ENCODE measurements around the gene MAPK14.

DNA sequence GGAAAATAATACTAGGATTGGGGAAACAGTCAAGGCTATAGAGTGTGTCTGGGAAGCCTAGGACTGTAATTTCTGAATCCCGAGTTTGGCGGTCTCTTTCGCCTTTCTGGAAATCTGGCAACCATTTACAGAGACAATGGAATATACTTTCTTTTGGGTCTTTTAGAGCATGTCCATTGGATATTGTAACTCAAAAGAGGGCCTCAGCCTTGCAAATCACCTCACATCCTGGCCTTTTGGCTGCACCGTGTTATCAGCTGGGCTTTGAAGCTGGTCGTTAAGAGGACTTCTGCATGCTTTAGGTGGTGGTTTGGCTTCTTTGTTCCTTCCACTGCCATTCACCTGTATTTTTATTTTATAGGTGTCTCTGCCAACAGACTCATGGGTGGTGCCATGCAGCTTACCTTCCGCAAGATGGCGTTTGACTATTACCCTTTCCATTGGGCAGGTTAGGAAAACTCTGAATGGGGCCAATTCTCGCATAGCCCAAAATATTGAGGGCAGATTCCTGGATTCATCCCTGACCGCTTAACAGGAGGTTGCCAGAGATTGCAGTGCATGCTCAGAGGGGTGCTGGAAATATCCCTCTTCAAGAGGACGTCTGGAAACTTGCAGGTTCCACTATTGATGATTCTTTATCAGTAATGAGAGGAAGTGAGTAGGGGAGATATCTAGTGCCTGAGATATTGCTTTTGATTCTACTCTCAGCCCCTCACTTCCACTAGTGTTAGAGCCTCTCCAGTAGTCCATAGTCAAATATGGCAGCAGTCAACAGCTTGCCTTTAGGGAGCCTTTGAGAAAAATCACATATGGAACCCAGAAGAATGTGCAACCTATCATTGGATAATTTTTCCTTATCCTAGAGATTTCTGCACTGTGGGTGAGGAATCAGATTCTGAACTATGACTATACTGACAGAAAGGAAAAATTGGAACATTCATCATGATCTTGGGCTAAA, 32.3 kb downstream of the TAF11 start:
- PRO-cap, 8 experiments = no peak in any of the 8 experiments

- PRO-cap, 8 experiments = no peak in any of the 8 experiments
Observed at GRCh38 chr6:34934540-34934962, 45.5 kb downstream of the ANKS1A start.

DNA sequence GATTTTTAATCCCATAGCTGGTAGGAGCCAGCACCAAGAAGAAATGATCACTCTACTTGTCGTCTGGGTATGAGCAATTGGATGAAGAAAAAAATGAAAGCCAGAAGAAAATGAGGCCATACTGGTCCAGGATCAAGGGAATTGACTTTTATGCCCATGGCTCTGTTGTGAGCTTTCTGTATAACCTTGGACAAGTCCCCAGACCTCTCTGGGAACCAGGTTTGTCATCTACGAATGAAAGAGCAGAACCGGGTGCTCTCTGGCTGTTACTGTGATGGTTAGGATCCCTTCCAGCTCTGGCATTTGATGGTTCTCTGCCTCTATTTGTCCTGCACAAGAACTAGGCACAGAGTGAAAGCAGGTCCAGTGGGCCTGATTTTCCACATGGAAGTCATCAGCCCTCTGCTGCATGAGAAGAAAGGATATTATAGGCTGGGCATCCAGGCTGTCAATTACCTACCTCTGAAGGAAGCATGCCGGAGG, 103.0 kb downstream of the ANKS1A start:
- PRO-cap, 8 experiments = no peak in any of the 8 experiments

- PRO-cap, 8 experiments = no peak in any of the 8 experiments
Observed at GRCh38 chr6:35026682-35027305, 114.3 kb downstream of the TCP11 start.

DNA sequence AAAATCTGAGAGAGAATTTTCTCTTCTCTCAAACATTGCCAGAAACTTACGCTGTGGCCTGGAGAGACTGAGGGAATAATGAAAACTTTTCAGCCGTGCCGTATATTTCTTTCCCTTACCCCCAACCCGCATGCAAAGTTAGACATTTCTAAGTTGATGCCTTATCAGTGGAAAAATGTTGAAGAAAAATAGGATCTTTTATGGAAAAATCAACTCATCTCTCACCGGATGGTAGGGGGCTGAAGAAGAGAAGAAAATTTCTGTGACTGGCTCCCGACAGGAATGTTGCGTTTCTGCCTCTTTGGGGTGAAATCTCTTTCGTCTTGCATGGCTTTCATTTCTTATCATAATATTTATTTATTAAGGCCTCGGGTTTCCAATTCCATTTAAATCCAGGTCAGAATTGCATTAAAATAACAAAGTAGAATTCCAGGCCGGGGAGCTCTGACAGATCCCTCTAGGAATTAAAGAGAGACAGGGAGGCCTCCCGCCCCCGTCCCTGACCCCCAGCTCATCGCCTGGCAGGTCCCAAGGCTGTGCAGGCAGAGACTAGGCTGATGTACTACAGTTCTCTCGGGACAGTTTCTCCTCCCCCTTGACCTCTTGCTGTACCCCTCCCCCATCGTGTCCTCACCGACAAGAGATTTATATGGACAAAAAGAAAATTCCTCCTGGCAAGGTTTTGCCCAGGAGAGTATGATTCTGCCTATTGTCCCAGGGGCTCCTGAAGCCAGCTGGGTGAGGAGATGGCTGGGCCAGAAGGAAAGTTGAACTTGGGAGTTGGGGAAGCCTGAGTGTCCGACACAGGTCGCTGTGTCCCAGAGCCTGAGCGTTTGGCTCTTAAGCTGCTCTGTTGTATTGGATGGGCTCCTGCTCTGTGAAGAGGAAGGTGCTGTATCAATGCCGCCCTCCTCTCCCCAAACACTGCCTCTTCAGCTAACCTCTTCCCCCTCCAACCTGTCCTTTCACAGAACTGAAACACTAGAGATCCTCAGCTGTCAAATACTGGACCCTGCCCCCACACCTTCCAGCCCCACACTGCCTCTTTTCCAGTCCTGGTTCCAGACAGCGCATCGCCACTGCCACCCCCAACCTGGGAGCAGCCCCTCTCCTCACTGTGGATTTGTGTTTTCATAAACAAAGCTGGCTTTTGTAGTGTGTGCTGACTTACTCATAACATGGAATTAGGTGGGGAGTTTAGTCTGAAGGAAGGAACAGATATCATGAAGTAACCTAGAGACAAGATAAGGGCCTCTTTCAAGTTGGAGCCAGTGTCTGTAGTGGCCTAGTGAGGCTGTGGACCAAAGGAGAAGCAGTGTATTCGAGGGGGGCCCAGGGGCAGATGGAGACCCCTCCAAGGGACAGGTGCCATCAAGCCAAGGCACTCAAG, 1.6 kb downstream of the SCUBE3 start:
- PRO-cap, 8 experiments = no peak in any of the 8 experiments

GRCh38 chr6:35217092-35217602, 3.4 kb downstream of the SCUBE3 start:
- PRO-cap, 8 experiments = no peak in any of the 8 experiments

GRCh38 chr6:35300791-35301312, 3.2 kb downstream of the DEF6 start:
- PRO-cap, 8 experiments = peak in 3 of 8 experiments; most common plus-strand start chr6:35300930 (in 1); most common minus-strand start chr6:35300939 (in 2)

- PRO-cap, 8 experiments = no peak in any of the 8 experiments
Observed at GRCh38 chr6:35332240-35332398, 10.2 kb upstream of the PPARD start.

- PRO-cap, 8 experiments = peak in 4 of 8 experiments; most common plus-strand start chr6:35356105 (in 3)
Observed at GRCh38 chr6:35356034-35356339, 13.6 kb downstream of the PPARD start.

DNA sequence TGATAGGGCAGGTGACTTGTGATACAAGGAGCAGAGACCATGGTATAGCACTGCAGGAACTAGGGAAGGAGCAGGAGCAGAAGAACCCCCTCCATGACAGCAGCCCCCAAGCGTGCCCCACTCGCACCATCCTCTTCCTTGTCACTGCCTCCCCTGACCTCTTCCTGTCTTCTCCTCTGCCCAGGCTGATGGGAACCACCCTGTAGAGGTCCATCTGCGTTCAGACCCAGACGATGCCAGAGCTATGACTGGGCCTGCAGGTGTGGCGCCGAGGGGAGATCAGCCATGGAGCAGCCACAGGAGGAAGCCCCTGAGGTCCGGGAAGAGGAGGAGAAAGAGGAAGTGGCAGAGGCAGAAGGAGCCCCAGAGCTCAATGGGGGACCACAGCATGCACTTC, 41.3 kb upstream of the FANCE start:
- PRO-cap, 8 experiments = no peak in any of the 8 experiments

DNA sequence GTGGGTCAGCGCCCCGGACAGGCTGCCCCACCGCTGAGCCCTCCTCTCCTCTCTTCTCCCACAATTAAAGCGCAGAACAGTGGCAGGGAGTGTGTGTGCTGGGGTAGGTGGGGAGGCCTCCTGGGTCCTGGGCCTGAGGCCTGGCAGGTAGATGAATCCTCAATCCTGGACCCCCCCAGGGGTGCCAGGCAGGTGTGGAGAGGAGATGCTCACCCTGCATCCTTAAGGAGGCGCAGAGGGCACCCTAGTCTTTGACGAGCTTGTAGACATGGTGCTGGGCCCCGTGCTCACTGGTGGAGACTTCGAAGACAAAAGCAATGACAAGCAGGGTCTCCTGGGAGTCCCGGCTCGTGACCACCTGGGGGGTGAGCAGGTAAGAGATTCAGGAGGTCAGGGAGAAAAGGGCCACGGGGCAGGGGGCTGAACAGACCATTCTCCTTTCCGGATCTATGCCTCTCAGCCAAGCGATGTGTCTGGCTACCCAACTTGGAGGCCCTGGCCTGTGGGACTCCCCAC, 6.7 kb downstream of the RPL10A start:
- PRO-cap, 8 experiments = peak in 1 of 8 experiments; most common plus-strand start position 381 of the sequence (in 1)

GRCh38 chr6:35496172-35496534, 726 bp downstream of the TEAD3 start:
- PRO-cap, 8 experiments = no peak in any of the 8 experiments

DNA sequence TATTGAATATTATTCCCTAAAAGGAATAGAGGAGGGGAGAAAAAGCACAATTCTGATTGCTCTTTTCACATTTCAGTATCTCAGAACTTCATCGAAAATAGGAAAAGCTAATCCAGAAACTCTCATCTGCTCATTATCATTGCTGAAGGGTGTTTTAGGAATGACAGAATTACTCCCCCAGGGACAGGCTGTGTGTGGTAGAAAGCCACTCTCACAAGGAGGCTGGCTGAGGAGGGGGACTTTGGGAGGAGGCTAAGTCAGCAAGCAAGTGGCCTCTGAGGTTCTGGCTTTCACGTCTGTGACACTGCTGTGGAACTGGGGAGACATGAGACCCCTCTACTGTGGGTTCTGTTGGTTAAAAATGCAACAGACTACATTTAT, 62.3 kb upstream of the TULP1 start:
- PRO-cap, 8 experiments = peak in 1 of 8 experiments; most common minus-strand start position 294 of the sequence (in 1)

GRCh38 chr6:35591039-35591549, 78.4 kb upstream of the TULP1 start:
- PRO-cap, 8 experiments = no peak in any of the 8 experiments

GRCh38 chr6:35619949-35620570, 68.7 kb downstream of the FKBP5 start:
- PRO-cap, 8 experiments = no peak in any of the 8 experiments

DNA sequence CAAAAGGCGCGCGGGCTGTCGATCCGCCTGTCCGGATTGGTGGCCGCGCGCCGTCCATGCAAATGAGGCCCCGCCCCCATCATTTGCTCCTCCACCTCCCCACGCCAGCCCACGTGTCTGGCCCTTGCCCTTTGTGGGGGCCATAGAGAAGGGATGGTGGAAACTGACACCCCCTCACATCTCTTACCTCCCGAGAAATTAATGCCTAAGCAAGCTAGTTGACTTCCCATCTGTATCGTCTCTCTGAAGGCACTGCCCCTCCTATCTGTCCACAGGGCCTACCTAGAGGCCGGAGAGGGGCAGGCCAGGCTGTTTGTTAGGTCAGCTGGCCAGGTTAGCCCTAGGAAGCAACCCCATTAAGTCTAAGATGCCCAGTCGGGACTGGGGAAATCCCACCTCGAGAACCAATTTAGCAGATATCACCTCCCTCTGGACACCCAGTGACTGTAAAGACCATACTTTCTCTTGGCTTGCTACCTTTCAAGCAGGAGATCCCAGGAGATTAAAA, 366 bp upstream of the FKBP5 start:
- PRO-cap, 8 experiments = no peak in any of the 8 experiments

- PRO-cap, 8 experiments = peak in 8 of 8 experiments; most common plus-strand start chr6:35731562 (in 8); most common minus-strand start chr6:35731786 (in 2)
Observed at GRCh38 chr6:35731419-35731880, 5.4 kb upstream of the ARMC12 start.

- PRO-cap, 8 experiments = peak in 8 of 8 experiments; most common plus-strand start chr6:36027808 (in 7); most common minus-strand start chr6:36027998 (in 1)
Observed at GRCh38 chr6:36027668-36028620, at the start of gene MAPK14. Gene MAPK14 (plus strand): TSS chr6:36027808.

DNA sequence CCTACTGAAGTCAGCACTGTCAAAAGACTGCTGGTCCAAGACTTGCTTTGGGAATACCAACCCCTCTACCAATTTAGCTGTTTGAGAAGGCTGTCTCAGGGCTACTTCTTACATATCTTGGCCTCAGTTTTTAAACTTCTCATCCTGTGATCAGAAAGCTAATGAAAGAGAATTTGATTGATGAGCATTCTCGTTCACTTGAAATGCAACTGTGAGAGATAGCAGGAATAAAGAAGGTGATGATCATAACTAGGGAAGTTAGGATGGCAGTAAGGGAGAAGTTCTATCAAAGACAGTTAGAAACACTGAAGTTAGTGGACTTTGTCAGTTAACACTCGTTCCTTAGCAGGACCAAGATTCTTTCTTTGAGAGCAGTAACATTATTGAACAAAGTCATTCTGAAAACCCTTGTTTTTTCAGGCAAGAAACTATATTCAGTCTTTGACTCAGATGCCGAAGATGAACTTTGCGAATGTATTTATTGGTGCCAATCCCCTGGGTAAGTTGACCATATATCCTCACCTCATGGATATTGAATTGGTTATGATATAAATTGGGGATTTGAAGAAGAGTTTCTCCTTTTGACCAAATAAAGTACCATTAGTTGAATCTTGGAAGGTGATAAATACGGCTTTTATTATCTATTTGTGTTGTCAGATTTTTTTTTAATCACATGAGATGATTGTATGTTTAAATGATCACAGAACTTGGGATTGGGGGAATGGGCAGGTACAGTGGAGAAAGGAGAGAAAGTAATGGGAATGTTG, 28.0 kb upstream of the MAPK13 start:
- PRO-cap, 8 experiments = no peak in any of the 8 experiments

GRCh38 chr6:36114748-36115748, 15.3 kb upstream of the MAPK13 start:
- PRO-cap, 8 experiments = no peak in any of the 8 experiments

Data from peripheral blood mononuclear cell (primary cell).